Heart right ventricle (tissue), 2 donors: ENCODE measurements around a stretch of chr1.

- PRO-cap, 2 experiments = no peak in any of the 2 experiments
Measured at GRCh38 chr1:173391077-173391902, 85.8 kb upstream of the PRDX6 start.

GRCh38 chr1:173429399-173430261 is 47.5 kb upstream of the PRDX6 start:
- PRO-cap, 2 experiments = peak in 2 of 2 experiments; most common plus-strand start chr1:173430133 (in 2); most common minus-strand start chr1:173429939 (in 1)

DNA sequence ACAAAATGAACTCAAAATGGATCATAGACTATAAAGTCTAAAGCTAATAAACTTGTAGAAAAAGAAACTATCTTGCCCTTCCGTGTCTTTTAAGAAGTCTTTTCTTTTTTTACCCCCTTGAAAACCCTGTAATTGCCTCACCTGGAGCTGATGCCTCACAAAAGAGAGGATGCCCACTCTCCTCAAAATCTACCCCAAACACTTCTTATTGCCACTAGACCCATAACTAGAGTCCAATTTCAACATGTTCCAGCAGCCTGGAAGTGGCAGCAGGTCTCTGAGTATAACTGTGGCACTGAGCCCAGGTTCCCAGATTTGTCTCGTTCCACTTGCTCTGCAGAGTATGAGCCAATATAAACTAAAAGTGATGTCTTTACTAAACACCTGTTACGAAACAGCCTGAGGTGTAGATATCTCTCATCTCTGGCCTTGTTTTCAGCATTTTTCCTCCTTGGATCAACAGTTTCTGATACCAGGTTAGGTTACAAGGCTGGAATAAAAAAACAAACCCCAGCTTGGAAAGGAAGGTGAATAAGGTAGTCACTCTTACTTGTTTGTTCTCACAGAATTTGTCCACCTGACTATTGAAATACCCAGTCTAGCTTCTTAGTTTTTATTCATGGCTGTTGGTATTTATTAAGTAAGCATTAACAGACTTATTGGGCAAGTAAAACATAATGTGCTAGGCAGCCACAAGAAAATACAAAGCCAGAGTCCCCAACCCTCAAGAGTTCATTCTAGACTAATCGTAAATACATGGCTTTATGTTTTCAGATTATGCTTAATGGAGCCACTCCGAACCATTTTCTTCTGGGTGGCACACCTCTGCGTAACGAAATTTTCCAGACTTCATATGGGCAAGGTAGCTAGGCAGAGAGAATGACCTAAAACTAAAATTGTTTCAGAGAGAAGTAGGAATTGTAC is 25.1 kb upstream of the PRDX6 start:
- PRO-cap, 2 experiments = no peak in any of the 2 experiments

DNA sequence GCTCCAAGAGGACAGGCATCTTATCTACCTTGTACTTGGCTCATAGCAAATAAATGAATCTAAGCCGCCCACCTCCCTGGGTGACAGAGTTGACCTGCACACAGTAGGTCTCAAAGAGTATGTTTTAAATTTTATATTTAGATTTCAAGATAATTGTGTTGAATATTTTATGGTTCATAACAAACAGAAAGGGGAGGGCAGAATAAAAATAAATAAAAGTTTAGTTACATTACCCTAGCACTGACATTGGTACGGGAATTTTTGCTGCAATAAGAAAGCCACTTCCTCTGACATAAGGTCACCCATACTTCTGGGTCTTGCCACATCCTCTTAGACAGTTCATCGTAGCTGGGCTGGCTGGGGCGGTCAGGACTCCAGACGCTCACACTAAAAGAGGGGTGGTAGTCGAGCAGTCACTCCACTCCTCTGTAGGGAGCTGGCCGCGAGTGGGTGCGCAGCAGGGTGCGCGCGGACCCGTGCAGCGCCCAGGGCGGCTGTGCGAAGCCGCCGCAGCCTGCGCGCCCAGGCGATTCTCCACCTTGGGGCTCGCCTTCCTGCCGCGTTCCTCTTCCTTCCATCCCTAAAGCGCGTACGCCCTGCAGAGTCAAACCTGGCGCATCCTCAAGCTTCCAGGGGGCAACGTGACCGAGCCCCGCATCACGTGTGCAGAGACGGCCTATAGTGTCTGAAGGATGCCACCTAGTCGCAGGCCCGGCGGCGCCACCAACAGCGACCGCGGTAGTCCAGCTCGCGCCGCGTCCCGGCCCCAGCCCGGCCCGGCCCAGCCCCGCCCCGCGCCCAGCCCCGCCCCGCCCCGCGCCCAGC is 524 bp upstream of the PRDX6 start:
- PRO-cap, 2 experiments = peak in 2 of 2 experiments; most common plus-strand start position 337 of the sequence (in 2); most common minus-strand start position 387 of the sequence (in 1)

DNA sequence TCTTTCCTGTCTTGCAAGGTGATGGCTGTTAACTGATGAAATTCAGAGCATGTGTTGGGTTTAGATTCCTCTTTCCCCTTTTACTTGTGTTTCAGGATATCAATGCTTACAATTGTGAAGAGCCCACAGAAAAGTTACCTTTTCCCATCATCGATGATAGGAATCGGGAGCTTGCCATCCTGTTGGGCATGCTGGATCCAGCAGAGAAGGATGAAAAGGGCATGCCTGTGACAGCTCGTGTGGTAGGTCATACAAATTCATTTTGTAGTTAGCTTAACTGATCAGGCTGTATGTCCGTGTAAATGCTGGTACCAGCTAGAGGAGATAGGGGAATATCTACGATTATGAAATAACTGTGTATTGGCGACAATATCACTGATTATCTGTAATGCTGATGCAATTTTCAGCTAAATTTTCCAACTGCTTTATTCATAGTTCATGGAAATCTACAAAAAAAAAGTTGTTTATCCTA is 8.2 kb downstream of the PRDX6 start:
- PRO-cap, 2 experiments = no peak in any of the 2 experiments

DNA sequence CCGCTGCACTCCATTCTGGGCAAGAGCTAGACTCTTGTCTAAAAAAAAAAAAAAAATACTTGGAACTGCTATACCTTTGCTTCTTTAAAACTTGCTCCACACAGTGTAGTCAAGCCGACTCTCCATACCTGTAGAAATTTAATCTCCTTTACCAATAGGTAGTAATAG is 3.1 kb upstream of the ZBTB37 start:
- PRO-cap, 2 experiments = no peak in any of the 2 experiments

- PRO-cap, 2 experiments = no peak in any of the 2 experiments
Measured at GRCh38 chr1:173867517-173867935, 654 bp upstream of the ZBTB37 start.

- PRO-cap, 2 experiments = no peak in any of the 2 experiments
Measured at GRCh38 chr1:173928493-173929347, 11.6 kb upstream of the SERPINC1 start.

GRCh38 chr1:174383214-174383680 is 64.5 kb upstream of the GPR52 start:
- PRO-cap, 2 experiments = no peak in any of the 2 experiments

DNA sequence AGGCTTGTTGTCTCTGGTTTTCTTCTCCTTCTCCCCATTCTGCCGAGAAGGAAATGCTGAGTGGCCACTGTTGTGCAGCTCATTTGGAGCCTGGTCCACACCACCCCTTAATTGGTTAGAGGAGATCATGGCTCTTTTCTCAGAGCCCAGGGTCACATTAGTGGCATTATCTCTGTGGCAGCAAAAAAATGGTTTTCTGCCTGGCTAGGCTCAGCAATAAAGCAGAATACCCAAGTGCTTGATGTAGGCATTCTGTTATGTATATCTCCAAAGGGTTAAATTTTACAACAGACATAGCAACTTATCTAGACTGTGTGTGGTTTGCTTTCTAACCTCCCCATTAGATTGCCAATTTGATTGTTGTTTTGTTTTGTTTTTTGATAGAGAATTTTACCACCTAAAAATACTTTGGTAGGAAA is 199.2 kb upstream of the CACYBP start:
- PRO-cap, 2 experiments = no peak in any of the 2 experiments

DNA sequence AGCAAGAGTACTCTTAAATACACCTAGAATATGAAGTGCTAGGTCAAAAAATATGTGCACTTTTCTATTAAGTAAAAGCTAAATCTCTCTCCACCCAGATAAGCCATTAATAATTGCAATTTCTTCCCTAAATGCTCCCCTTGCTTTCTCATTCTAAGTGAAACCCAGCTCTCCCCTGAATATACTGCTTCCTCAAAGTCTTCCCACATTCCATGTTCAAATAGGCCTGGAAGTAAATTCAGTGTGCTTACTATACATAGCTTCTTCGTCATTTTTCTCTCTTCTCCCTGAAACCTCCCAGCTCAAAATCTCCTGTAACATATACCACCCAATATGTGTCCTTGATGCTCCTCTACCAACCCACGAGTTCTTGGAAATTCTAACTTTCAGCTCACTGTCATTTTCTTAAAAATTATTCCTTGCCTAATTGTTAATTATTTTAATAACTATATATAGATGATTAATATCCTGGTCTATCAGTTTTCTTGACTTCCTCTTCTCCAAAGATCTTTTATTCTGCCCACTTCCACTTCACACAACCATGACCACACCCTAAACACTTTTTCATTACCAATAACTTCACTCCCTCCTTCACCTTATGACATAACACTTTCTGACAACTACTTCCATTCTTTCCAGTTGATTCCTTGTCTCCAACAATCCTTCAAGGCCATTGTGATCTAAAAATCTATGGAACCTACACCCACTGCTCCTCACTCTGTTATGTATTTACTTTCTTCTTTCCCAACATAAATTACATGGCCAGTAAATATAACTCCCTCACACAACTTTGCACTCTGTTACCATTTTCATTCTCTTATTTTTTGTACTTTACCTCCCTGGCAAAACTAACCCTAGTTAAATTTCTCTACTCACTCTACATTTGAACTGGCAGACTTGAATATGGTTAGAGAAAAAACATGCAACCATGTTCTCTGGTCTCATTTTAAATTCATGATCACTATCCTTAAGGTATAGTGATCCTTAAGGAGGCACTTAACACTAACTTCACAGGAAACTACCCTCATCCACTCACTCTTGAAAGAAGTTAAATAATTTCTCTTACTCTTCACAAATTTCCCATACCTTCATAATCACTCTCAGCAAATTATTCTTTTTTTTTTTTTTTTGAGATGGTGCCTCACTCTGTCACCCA is 153.7 kb downstream of the COP1 start:
- PRO-cap, 2 experiments = no peak in any of the 2 experiments

- PRO-cap, 2 experiments = no peak in any of the 2 experiments
Measured at GRCh38 chr1:176054699-176055318, 152.3 kb downstream of the COP1 start.

DNA sequence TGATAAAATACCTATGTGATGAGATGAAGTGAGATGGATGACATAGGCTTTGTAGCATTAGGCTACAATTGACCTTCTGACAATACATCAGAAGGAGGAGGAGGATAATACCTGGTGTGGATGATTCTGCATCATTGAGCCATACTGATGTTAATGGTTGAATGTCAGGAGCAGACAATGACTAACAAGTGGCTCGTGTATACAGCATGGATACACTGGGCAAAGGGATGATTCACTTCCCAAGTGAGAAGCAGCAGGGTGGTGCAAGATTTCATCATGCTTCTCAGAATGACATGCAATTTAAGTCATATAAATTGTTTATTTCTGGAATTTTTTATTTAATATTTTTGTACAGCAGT is 34.3 kb upstream of the COP1 start:
- PRO-cap, 2 experiments = no peak in any of the 2 experiments

DNA sequence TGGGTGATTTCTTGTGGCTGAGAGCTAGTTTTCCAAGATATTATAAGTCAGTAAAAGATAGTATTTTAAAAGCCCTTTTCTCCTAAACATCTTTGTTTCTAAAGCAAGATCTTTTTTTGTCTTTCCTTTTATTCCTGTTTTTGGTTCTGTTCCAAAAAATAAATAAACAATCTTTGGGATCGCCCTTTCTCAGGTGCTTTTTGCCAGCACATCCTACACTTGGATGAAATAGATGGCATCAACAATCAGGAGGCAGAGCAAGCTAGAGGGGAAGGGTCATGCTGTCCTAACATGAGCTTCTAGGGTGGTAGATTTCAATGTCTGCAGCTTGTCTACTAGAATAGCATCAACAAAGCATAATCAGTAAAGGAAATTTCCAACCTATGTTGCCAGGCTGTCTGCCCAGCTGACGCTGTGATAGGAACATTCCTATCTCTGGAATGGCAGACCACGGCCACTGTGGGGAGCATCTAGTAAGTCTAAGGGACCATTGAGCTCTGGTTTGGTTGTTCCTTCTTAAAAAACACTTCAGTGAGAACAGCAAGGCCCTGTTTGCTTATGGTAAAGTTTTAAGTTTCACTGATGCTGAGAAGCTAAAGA is 206.7 kb downstream of the PAPPA2 start:
- PRO-cap, 2 experiments = peak in 1 of 2 experiments; most common plus-strand start position 426 of the sequence (in 1); most common minus-strand start position 334 of the sequence (in 1)

GRCh38 chr1:177841324-177841659 is 128.6 kb downstream of the SEC16B start:
- PRO-cap, 2 experiments = no peak in any of the 2 experiments

- PRO-cap, 2 experiments = peak in 1 of 2 experiments; most common minus-strand start chr1:178339940 (in 1)
Measured at GRCh38 chr1:178339838-178340170, 157.0 kb downstream of the CLEC20A start.

GRCh38 chr1:178543296-178543700 is 30.4 kb downstream of the TEX35 start:
- PRO-cap, 2 experiments = no peak in any of the 2 experiments

DNA sequence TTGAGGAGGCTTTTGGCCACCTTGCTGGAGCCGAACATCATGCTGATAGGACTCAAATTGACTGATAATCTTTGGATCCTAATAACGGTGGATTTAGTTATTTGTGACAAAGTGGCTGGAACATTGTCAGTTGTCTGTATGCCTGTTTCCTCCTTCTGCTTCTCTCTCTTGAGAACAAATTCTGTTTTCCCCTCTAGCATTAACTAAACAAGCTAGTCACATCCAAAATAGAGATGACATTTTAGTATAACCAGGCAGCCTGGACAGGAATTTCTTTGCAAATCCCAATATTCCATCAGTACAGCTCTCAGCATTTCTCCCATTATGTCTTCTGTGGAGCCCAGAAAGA is 80.4 kb downstream of the TEX35 start:
- PRO-cap, 2 experiments = no peak in any of the 2 experiments

DNA sequence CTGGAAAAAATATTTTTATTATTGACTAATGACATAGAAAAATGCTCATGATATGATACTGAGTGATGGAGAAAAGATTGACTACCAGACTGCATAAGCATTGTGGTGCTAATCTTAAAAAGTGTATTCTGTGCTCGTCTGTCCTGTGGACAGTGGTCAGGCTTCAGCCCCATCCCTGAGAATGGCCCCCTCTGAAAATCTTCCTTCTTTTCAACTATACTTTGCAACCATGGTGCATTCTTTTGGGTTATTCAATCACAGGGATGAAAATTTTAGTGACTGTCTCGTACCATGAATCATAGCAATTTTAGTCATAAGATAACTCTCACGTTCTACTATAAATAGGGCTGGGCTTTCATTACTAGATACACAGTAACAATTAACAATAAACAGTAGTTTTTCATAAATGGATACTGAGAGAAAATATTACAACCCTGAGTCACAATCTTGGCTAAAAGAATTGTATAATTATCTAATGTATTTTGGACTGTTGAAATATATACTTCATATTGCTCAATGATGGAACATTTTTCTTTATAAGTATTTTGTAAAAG is 96.0 kb downstream of the TEX35 start:
- PRO-cap, 2 experiments = no peak in any of the 2 experiments

- PRO-cap, 2 experiments = no peak in any of the 2 experiments
Measured at GRCh38 chr1:178724416-178724697, 687 bp upstream of the RALGPS2 start.